Thyroid gland (tissue), 7 donors: ENCODE data around the genes HSPG2 and C1QA.

DNA sequence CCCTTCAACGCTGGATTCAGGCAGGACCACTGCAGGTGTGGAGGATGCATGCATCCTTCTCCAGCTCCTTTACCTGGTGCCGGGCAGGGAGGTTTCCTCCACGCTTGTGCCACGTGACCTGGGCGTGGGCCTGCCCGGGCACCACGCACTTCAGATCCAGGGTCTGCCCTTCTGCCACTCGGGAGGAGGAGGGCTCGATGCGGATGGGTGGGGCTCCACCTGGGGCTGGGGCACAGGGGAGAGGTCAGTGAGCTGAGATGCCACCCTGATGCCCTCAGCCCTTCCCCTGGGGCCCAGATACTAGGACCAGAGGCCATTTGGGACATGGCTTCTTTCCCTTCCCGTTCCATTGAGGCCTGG is 32.0 kb downstream of the LDLRAD2 start:
- PRO-cap, 2 experiments = no peak in any of the 2 experiments
- RAMPAGE, long total RNA, 5 experiments = no peak in any of the 5 experiments

GRCh38 chr1:21865128-21865595 is 53.1 kb downstream of the LDLRAD2 start:
- PRO-cap, 2 experiments = no peak in any of the 2 experiments
- RAMPAGE, long total RNA, 5 experiments = no peak in any of the 5 experiments

DNA sequence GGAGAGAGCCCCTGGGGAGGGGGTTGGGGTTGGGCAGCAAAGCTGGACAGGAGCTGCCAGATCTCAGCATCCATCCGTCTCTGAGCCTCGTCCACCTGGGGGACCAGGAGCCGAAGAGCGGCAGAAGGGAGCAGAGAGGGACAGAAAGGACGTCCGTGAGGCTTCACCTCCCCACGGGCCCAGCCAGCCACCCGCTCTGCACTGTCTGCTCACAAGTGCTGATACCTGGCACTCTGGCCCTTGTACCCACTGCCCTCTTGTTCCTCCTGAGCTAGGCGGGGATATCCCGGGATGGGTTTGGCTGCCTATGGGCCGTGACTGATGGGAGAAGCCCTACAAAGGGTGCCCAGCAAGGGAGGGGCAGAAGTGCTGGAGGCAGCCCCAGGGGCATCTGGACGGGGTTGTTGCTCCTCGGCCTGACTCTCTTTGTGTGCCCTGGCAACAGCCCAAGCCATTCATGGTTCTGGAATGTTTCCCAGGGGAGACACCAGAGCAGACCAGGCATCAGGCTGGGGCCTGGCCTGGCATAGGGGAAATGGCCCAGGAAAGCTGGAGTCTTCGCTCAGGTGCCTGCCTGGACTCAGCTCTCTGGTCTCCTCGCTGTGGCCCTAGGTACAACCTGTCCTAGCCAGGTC is 57.6 kb downstream of the LDLRAD2 start:
- PRO-cap, 2 experiments = no peak in any of the 2 experiments
- RAMPAGE, long total RNA, 5 experiments = no peak in any of the 5 experiments

DNA sequence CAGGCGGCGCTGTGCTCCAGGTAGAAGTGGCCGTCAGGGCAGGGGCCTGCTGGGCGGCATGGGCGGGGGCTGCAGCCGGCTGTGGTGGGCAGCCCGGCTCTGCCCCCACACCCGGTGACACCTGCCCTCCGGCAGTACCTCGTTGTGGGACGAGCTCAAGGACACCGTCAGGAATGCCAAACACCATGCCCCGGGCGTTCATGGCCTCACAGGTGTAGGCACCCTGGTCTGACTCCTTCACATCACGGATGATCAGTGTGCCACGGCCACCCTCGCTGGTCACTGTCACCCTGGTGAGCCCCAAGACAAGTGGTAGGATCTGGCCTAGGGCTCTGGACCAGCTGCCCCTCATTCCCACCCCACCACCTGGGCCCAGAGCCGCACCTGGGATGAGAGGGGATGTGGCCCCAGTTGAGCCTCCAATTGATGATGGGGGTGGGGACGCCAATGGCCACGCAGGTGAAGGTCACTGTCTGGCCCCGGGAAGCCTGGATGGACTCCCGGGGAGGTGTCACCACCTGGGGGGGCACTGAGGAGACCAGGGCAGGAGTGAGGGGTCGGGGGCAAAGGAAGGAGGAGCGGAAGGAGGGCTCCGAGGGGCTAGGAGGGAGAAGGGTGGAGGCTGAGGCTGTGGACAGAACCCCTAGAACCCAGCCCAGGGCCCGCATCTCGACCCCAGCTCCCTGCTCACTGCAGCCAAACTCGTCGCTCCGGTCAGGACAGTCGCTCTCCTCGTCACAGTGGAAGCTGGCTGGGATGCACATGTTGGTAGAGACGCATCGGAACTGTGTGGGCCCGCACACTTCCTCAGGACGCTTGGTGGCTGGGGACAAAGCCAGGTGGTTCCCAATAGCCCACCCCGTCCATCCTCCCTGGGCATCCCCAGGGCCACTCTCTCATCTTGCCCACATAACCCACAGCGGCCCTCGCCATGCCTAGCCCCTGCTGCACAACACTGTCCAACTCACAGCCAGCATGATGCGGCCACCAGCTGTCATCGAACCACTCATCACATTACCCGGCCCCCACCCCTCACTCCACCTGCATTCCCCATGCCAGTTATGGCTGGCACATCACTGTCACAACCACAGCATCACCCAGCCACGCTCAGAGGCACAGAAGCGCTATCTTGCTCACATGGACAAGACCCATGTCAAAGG is 52.1 kb downstream of the HSPG2 start:
- PRO-cap, 2 experiments = no peak in any of the 2 experiments
- RAMPAGE, long total RNA, 5 experiments = no peak in any of the 5 experiments

GRCh38 chr1:21937003-21938054 is at the start of gene HSPG2:
Gene HSPG2 (minus strand): TSS chr1:21937310.
- PRO-cap, 2 experiments = peak in 2 of 2 experiments; most common plus-strand start chr1:21937836 (in 2); most common minus-strand start chr1:21937307 (in 2)
- RAMPAGE, long total RNA, 5 experiments = no peak in any of the 5 experiments

DNA sequence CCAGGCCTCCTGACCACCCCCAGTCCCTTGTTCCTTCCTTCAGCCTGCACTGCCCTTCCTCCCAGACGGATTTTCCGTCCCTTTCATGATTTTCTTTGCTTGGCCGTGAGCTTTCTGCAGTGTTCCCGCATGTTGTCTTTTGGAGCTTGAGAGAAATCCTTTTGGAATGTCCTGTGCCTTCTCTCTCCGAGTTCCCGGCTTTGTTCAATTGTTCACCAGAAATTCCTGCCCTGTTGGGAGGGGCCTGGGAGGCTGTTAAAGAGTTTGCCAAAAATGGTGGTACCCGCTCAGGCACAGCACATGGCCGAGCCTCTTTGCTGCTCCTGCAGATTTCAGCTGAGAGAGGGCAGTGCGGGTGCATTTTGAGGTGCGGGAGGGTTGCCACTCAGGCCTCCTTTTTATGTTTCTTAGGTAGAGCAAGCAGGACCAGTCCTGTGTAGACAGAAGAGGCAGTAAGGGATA is 7.3 kb upstream of the HSPG2 start:
- PRO-cap, 2 experiments = no peak in any of the 2 experiments
- RAMPAGE, long total RNA, 5 experiments = no peak in any of the 5 experiments

- PRO-cap, 2 experiments = no peak in any of the 2 experiments
- RAMPAGE, long total RNA, 5 experiments = no peak in any of the 5 experiments
Observed at GRCh38 chr1:22005423-22006013, 4.1 kb downstream of the CELA3A start.

GRCh38 chr1:22084841-22085157 is 32.3 kb downstream of the CDC42 start:
- PRO-cap, 2 experiments = no peak in any of the 2 experiments
- RAMPAGE, long total RNA, 5 experiments = no peak in any of the 5 experiments

- PRO-cap, 2 experiments = no peak in any of the 2 experiments
- RAMPAGE, long total RNA, 5 experiments = no peak in any of the 5 experiments
Observed at GRCh38 chr1:22162976-22163578, 20.2 kb upstream of the WNT4 start.

GRCh38 chr1:22163655-22164037 is 20.7 kb upstream of the WNT4 start:
- PRO-cap, 2 experiments = peak in 1 of 2 experiments; most common plus-strand start chr1:22163843 (in 1)
- RAMPAGE, long total RNA, 5 experiments = no peak in any of the 5 experiments

DNA sequence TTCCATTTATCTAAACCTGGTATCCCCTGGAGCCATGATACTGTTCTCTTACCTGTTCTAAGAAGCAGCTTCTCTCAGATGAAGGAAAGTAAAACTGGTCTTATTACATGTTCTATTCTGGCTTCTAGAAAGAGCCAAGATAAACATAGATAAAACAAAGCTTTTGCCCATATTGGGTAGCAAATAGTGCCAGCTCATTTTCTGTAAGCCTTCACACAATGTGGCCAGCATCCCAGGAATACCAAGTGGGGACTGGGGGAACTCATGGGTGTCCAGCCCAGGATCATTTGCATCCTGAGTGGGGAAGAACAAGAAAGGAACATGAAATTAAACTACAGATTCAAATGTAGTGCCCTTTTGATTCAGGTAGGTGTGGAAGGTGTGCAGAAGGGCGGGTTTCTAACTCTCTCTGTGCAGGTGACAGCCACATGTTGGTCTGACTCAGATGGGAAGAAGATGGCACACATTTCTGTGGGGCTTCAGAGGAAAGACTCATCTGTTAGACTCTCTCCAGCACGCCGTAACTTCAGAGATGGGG is 53.4 kb upstream of the EPHA8 start:
- PRO-cap, 2 experiments = no peak in any of the 2 experiments
- RAMPAGE, long total RNA, 5 experiments = no peak in any of the 5 experiments

DNA sequence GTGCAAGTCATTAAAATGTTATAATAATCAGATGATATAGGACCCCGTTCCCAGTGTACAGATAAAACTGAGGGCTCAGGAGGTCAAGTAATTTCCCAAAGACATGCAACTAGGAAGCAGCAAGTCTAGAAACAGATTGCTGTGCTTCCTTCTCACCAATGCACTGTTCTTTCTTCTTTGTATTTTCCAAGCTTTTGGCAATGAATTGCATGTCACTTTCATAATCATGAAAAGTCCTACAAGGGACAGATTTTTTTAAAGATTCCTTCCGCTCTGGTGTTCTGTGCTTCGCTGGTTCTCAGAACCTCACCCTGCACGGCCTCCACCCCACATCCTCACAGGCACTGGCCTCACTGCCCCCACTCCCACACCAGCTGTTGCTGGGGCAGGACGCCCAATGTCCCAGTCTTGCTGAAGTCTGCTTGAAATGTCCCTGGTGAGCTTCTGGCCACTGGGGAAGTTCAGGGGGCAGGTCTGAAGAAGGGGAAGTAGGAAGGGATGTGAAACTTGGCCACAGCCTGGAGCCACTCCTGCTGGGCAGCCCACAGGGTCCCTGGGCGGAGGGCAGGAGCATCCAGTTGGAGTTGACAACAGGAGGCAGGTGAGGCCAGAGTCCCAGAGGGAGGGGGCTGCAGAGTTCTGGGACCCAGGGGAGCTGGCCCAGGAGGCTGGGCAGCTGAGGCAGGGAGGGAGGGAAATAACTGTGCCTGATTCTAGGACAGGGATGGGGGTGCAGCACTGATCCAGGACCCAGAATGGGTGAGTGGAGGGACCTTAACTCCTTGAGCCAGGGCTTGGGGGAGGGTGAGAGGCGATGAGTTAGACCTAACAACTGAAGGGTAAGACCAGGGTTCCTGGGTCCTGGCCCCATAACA is at the start of gene C1QA:
TSS of gene C1QA (plus strand) at position 527 of the 875 bp plus-strand sequence.
- PRO-cap, 2 experiments = no peak in any of the 2 experiments
- RAMPAGE, long total RNA, 5 experiments = start-site peak on the plus strand in 5 of 5 experiments, centred at positions 552 to 560 of the sequence, 356 to 3,517 reads per replicate

- PRO-cap, 2 experiments = no peak in any of the 2 experiments
- RAMPAGE, long total RNA, 5 experiments = no peak in any of the 5 experiments
Observed at GRCh38 chr1:22654226-22654544, 1.1 kb downstream of the C1QB start.

GRCh38 chr1:22659419-22659876 is 6.4 kb downstream of the C1QB start:
- PRO-cap, 2 experiments = no peak in any of the 2 experiments
- RAMPAGE, long total RNA, 5 experiments = no peak in any of the 5 experiments

- PRO-cap, 2 experiments = no peak in any of the 2 experiments
- RAMPAGE, long total RNA, 5 experiments = no peak in any of the 5 experiments
Observed at GRCh38 chr1:22702135-22702801, 8.4 kb upstream of the EPHB2 start.

DNA sequence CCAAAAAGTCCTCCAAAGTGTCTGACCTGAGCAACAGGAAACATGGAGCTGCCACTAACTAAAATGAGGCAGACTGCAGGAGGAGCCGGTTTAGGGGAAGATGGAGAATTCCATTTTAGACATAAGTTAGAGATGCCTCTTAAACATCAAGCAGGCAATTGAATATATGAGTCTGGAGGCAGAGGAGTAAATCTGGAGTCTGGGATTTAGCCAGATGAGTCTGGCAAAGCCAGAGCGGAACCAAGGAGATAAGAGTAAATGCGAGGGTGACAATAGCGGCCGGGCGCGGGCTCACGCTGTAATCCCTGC is 43.7 kb downstream of the LACTBL1 start:
- PRO-cap, 2 experiments = no peak in any of the 2 experiments
- RAMPAGE, long total RNA, 5 experiments = no peak in any of the 5 experiments

DNA sequence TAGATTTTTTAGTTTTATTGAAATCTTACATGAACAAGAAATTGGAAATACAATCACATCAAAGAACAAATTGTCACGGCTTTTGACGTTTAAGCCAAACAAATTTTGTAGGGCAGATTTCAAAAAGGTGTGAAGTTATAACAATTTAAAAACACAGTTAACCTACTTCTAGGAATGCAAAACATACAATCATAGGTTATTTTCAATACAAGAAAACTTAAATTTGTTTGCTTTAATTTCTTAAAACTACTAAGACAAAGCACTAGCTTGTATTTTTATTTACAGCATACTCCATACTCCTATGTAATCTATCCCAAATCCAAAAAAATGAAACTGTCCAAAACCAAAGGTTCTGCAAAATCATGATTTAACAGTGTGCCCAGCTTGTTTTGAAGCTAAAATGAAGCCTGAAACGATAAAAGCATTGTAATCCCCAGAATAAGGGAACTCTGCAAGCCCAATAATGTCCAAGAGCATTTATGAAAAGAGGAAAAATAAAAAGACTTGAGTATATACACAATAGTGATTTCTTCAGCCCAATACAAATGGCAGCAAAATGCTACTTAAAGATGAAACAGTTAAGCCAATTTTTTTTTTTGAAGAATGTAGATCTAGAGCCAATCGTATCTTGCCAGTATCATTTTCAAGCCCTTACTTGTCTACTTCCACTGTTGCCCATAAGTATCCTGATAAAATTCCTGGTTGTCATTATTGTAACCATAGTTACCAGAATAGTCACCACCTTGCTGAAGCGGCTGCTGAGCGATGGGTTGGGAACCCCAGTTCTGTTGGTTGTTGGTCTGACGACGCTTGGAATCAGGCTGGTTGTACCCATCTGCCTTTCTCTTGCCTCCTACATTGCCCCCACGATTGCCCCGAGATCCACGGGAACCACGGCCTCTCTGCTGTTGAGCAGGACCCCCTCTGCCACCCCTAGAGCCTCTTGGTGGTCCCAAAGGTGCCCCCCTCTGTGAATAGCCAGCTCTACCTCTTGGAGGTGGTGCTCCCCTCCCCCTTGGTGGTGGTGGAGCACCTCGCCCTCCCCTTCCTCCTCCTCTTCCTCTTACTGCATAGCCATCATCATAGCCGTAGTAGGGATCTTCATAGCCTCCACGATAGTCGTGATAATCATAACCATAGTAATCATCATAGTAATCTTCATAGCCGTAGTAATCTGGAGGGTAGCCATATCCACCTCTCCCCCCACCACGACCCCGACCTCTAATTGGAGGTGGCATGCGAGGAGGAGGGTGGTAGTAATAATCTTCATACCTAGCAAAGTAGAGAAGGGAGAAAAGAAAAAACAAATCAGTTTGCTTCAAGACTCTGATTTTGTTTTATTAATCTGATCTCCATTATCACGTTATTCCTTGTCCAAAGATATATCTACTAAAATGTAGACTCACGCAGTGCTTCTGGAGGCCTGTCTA is 33.8 kb downstream of the HNRNPR start:
- PRO-cap, 2 experiments = no peak in any of the 2 experiments
- RAMPAGE, long total RNA, 5 experiments = no peak in any of the 5 experiments

DNA sequence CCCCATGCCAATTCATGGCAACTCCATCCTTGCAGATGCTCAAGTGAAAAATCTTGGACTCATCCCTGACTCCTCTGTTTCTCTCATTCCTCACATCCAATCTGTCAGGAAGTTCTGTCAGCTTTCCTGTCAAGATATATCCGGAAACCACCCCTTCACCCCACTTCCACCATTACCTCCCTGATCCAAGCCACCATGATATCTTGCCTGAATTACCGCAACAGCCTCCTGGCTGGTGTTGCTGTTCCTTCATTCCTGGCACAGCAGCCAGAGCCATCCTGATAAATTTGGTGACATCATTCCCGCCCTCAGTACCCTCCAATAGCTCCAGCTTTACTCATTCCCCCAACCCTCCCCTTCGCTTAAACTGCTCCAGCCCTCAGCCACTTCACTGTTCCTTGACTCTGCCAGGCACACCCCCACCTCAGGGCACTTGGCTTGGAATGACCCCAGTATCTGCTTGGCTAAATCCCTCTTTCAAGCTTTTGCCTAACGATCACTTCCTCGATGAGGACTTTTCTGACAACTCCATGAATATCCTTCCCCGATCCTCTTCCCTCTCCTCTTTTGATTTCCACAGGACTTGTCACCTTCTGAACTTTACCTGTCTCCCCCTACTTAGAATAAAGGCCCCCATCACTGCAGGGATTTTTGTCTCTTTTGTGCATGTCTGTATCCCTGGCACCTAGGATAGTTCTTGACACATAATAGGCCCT is 17.3 kb downstream of the TCEA3 start:
- PRO-cap, 2 experiments = no peak in any of the 2 experiments
- RAMPAGE, long total RNA, 5 experiments = no peak in any of the 5 experiments

GRCh38 chr1:23426876-23427209 is 2.3 kb upstream of the TCEA3 start:
- PRO-cap, 2 experiments = no peak in any of the 2 experiments
- RAMPAGE, long total RNA, 5 experiments = no peak in any of the 5 experiments

GRCh38 chr1:23524646-23525672 is 6.1 kb downstream of the E2F2 start:
- PRO-cap, 2 experiments = no peak in any of the 2 experiments
- RAMPAGE, long total RNA, 5 experiments = no peak in any of the 5 experiments